Thyroid gland (tissue), 7 donors: ENCODE measurements around a stretch of chr13.

- PRO-cap, 2 experiments, result no peak in any of the 2 experiments
- RAMPAGE, long total RNA, 5 experiments, result no peak in any of the 5 experiments
These were observed 30.1 kb upstream of the GRTP1 start for GRCh38 chr13:113393811-113394566.

- PRO-cap, 2 experiments, result no peak in any of the 2 experiments
- RAMPAGE, long total RNA, 5 experiments, result no peak in any of the 5 experiments
These were observed 32.4 kb upstream of the GRTP1 start for GRCh38 chr13:113396331-113396801.

GRCh38 chr13:113398854-113399570, 35.1 kb upstream of the GRTP1 start:
- PRO-cap, 2 experiments, result no peak in any of the 2 experiments
- RAMPAGE, long total RNA, 5 experiments, result no peak in any of the 5 experiments

DNA sequence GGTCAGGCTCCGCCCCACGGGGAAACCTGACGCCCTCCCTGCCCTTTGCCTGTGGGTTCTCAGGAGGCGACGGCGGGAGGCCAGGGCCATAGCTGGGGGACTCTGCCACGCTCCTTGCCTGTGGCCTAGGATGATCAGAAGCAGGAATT, 41.3 kb upstream of the GRTP1 start:
- PRO-cap, 2 experiments, result no peak in any of the 2 experiments
- RAMPAGE, long total RNA, 5 experiments, result no peak in any of the 5 experiments

- PRO-cap, 2 experiments, result no peak in any of the 2 experiments
- RAMPAGE, long total RNA, 5 experiments, result no peak in any of the 5 experiments
These were observed 44.2 kb upstream of the GRTP1 start for GRCh38 chr13:113408049-113408707.

DNA sequence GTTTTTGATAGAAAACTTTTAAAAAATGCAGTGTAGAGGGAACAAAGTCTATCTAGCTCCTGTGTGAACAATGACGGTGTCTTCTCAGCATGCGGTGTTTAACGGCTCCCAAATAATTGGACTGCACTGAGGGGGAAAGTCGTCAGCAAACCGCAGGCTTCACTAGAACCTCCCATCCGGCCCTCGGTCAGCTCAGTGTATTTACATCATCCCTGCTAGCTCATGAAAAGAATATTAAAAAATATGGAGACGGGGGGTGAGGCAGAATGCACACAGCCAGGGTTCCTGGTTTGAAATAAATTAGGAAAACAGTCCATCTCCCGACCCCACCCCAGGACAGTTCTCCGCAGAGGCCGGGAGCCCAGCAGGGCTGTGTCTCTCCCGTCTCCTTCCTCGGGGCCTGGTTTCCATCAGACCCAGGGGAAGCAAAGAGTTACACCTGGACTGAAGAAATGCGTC, 757 bp upstream of the ADPRHL1 start:
- PRO-cap, 2 experiments, result no peak in any of the 2 experiments
- RAMPAGE, long total RNA, 5 experiments, result no peak in any of the 5 experiments

GRCh38 chr13:113468453-113469029, 15.3 kb upstream of the ADPRHL1 start:
- PRO-cap, 2 experiments, result no peak in any of the 2 experiments
- RAMPAGE, long total RNA, 5 experiments, result no peak in any of the 5 experiments

GRCh38 chr13:113474226-113474613, 16.3 kb downstream of the DCUN1D2 start:
- PRO-cap, 2 experiments, result no peak in any of the 2 experiments
- RAMPAGE, long total RNA, 5 experiments, result no peak in any of the 5 experiments

DNA sequence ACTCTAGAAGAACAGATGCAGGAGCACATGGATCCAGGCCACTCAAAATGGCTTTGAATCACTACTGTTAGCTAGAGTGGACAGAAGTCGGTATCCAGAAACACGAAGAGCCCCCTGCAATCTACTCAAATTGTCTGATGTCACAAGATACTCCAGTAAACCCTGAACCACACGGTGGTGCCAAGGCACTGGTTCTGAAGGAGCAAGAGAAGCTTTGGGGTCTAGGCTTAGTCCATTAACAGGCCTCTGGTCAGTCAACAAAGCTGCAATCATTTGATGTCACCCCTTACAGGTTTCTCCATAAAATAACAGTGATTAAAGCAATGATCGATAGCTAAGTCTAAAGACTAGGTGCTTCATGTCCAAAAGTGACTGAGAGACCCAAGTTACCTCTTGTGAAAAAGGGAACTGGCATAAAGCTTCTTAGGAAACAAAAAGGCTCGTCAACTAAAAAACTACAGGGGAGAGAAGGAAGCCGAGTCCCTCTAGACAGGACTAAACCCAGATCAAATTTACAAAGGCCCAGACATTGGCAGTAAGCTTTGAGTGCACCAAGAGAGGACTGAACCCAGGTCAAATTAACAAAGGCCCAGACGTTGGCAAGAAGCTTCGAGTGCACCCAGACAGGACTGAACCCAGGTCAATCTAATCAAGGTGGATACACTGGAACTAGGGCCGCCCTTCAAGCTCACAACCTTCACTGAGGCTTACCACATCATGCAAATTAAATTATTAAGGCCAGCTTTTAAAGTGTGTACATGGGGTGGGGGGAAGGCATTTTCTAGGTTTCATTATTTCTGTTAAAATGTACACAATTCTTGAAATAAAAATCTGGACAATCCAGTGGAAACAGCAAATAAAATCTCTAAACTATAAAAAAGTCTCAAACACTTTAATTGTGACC, 2.2 kb downstream of the DCUN1D2 start:
- PRO-cap, 2 experiments, result no peak in any of the 2 experiments
- RAMPAGE, long total RNA, 5 experiments, result no peak in any of the 5 experiments

DNA sequence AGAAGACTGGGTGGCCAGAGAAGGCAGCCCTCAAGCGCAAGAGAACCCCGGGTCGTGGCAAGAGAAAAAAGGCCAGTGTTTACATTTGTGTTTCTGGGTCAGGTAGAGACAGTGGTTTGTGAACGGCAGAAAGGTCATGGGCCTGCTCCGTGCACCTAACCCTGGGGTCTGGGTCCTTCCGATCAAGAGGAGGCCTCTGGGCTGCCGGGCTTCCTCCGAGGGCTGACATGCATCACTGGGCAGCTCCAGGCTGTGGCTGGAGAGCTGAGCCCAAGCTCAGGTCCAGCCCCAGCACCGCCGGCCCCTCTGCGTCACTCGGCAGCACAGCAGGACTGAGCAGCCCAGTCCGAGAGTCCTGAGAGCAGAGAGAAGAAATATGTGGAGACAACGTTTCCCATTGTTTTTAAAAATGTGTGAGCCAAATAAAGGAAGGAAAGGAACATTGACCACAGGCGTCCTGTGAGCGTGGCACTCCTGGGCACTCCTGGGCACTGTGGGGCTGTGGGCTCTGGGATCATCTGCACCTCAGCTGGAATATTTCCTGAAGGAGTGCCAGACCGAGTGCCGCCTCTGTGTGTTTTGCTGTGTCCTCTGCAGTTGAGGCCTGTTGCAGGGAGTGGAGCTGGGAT, 38.0 kb upstream of the TFDP1 start:
- PRO-cap, 2 experiments, result peak in 2 of 2 experiments; most common plus-strand start position 311 of the sequence (in 1); most common minus-strand start position 237 of the sequence (in 2)
- RAMPAGE, long total RNA, 5 experiments, result no peak in any of the 5 experiments

- PRO-cap, 2 experiments, result no peak in any of the 2 experiments
- RAMPAGE, long total RNA, 5 experiments, result no peak in any of the 5 experiments
These were observed 31.9 kb upstream of the TMEM255B start for GRCh38 chr13:113727205-113727411.

- PRO-cap, 2 experiments, result no peak in any of the 2 experiments
- RAMPAGE, long total RNA, 5 experiments, result no peak in any of the 5 experiments
These were observed 45.4 kb downstream of the GAS6 start for GRCh38 chr13:113818414-113818861.

DNA sequence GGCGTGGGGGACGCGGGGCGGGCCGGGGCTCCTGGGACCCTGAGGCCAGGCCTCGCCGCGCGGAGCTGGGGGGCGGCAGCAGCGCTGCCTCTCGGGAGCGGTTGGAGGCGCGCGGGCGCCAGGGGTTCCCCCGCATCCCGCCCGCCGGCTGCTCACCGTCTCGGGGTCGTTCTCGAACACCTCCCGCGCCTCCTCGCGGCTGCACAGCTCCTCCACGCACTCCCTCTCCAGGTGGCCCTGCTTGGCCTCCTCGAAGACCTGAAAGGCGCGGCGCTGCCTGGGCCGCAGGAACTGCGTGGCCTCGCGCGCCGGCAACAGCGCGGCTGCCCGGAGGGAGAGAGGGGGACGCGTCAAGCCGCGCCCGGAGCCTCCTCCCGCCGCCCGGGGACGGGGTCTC, 459 bp downstream of the GAS6 start:
- PRO-cap, 2 experiments, result peak in 2 of 2 experiments; most common minus-strand start position 149 of the sequence (in 1)
- RAMPAGE, long total RNA, 5 experiments, result no peak in any of the 5 experiments

DNA sequence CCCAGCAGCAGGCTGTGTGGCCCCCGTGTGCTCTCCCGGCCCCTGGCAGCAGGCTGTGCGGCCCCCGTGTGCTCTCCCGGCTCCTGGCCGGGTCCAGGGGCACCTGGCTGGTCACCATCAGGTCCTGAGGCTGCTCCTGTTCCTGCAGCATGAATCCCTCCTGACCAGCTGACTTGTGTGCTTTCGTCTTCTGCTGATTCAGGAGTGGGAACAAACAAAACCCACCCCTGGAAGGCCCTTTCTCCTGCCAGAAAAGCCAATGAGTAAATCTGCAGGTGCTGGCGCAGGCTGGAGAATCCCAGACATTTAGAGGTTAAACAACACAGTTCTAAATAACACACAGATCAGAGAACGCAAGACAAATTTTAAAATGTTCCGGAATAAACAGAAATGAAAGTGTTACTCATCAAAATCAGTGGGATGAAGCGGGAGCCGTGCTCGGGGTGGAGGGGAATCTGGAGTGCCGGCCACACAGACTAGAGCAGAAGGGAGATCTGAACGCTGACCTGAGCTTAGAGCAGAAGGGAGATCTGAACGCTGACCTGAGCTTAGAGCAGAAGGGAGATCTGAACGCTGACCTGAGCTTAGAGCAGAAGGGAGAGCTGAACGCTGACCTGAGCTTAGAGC, 60.6 kb upstream of the C13orf46 start:
- PRO-cap, 2 experiments, result no peak in any of the 2 experiments
- RAMPAGE, long total RNA, 5 experiments, result no peak in any of the 5 experiments

GRCh38 chr13:114057141-114057626, 75.2 kb downstream of the RASA3 start:
- PRO-cap, 2 experiments, result no peak in any of the 2 experiments
- RAMPAGE, long total RNA, 5 experiments, result no peak in any of the 5 experiments

DNA sequence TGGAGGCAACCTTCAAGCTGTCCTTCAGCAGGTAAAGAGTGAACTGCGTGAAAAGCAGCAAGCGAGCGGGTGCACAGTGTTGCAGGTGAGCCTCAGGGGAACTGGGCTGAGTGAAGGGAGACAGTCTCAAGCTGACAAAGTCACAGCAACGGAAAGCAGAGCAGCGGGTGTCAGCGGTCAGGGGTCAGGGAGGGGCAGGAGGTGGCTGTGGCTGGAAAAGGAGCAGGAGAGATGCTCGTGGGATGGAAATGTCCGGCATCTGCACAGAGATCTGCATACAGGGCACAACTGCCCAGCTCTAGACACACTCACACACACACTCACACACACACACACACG, 8.5 kb upstream of the RASA3 start:
- PRO-cap, 2 experiments, result no peak in any of the 2 experiments
- RAMPAGE, long total RNA, 5 experiments, result no peak in any of the 5 experiments

- PRO-cap, 2 experiments, result no peak in any of the 2 experiments
- RAMPAGE, long total RNA, 5 experiments, result no peak in any of the 5 experiments
These were observed 19.1 kb upstream of the RASA3 start for GRCh38 chr13:114151393-114151952.

- PRO-cap, 2 experiments, result no peak in any of the 2 experiments
- RAMPAGE, long total RNA, 5 experiments, result no peak in any of the 5 experiments
These were observed 22.8 kb upstream of the CFAP97D2 start for GRCh38 chr13:114156347-114156630.

- PRO-cap, 2 experiments, result no peak in any of the 2 experiments
- RAMPAGE, long total RNA, 5 experiments, result no peak in any of the 5 experiments
These were observed 12.8 kb upstream of the CHAMP1 start for GRCh38 chr13:114301415-114301911.